Endothelial cell of umbilical vein (primary cell): Measurements from ENCODE around the genes CD1D, OR10Z1, OR6N2, APCS, CRP and KCNJ9.

GRCh38 chr1:158177590-158178398, 2.9 kb upstream of the CD1D start:
- PRO-cap, result no peak
CAGE:
- cytosol, long polyA minus RNA, result no peak
- cytosol, long polyA plus RNA, result no peak
- long polyA plus RNA, result no peak
- nucleus, long polyA minus RNA, result no peak
- nucleus, long polyA plus RNA, result no peak

- PRO-cap, result no peak
CAGE:
- cytosol, long polyA minus RNA, result no peak
- cytosol, long polyA plus RNA, result no peak
- long polyA plus RNA, result no peak
- nucleus, long polyA minus RNA, result no peak
- nucleus, long polyA plus RNA, result no peak
Measured at GRCh38 chr1:158180569-158181649, at the start of gene CD1D. TSS of gene CD1D (plus strand) at chr1:158180895.

DNA sequence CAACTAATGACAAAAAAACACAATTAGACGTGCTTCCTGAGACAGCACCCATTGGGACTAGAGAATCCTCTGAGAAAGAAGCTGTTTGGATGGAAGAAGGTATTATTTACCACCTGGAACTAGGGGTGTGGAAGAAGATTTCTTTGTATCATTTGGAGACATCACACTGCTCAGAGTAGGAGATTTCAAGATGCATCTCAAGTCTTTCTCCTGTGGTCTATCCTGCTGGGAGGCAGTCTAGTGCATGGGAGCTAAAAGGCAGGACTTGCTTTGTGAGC, at the start of gene OR10Z1:
OR10Z1 (plus strand) TSS at position 173 of the 278 bp plus-strand sequence.
- PRO-cap, result no peak
CAGE:
- cytosol, long polyA minus RNA, result no peak
- cytosol, long polyA plus RNA, result no peak
- long polyA plus RNA, result no peak
- nucleus, long polyA minus RNA, result no peak
- nucleus, long polyA plus RNA, result no peak

DNA sequence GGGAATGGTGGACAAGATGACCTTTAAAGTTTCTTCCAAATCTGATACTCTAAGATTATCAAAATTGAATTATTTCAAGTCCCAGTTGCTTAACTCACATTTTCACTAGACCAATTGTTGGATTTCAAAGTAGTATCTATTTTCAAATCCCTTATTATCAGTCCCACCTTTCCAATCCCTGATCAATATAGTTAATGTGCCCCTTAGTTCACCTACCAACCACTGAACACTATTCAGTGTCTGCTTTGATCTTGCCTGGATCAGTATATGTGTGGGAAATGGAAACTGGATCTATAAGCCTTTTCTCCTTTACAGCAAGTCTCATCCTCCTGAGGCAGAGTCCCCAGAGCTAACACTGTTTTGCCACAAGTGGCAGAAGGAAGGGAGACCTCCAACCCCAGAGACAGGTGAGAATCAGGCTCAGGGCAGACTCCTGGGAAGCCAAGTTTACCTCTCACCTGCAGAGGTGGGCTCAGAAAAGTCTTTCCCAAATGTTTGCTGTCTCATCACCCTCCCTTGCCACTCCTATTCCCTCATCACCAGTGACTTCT, at the start of gene OR6N2:
OR6N2 (minus strand) TSS at position 251 of the 551 bp plus-strand sequence.
- PRO-cap, result no peak
CAGE:
- cytosol, long polyA minus RNA, result no peak
- cytosol, long polyA plus RNA, result no peak
- long polyA plus RNA, result no peak
- nucleus, long polyA minus RNA, result no peak
- nucleus, long polyA plus RNA, result no peak

DNA sequence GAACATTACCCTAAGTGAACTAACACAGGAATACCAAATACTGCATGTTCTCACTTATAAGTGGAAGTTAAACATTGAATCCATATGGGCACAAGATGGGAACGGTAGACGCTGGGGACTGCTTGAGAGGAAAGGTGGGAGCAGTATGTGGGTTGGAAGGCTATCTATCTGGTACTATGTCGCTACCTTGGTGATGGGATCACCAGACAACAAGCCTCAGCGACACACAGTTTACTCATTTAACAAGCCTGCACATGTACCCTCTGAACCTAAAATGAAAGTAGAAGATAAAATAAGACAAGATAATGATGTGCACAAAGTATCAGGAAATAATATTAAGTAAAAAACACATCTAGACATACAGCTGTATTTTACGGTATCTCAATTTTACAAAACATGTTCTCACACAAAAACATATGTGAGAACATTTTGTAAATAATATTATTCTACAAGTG, 855 bp downstream of the PYHIN1 start:
- PRO-cap, result no peak
CAGE:
- cytosol, long polyA minus RNA, result no peak
- cytosol, long polyA plus RNA, result no peak
- long polyA plus RNA, result no peak
- nucleus, long polyA minus RNA, result no peak
- nucleus, long polyA plus RNA, result no peak

DNA sequence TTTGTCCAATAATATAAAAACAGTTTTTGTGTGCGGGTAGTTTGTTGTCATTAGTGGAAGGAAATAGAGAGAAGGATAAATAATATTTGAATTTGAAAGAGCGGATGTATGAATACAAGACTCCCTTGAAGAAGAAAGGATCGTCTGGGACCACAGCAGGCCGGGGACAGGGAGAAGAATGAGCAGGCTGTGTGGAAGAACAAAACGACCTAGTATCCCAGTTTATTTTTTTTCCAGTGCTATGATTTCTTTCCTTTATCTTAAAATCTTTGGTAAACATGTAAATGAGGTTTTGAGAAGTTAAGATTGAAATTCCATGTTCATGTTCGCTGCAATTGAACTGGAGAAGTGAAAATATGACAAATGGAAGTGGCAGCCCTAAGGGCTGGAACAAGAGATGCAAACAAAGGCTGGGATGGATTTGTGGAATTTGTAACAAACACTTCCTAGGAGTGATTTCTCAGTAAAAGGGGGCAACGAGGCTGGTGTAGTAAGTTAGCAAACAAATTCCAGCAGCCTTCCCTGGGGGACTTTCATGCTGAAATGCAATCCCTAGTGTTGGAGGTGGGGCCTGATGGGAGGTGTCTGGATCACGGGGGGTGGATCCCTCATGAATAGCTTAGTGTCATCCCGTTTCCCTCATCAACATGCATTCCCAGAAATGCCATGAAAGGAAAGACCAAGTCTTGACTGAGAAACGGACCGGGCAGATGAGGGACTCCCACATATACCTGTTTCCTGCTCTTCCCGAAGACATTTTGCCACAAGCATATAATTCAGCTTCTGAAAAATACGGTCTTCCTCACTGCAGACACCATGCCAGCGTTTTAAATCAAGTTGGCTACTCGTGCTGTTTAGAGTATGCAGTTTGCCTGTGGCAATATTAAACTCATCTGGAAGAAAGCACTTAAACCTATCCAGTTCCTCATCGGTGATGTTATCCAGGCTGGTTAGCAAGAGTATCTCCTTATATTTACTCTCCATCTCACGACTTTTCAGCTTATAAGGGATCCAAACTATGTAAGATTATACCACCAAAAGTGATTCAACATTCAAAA, 2.9 kb downstream of the PYDC5 start:
- PRO-cap, result bidirectional peak, plus-strand start at position 158 of the sequence, minus-strand start at position 180 of the sequence; bidirectional peak, plus-strand start at position 693 of the sequence, minus-strand start at position 547 of the sequence
CAGE:
- cytosol, long polyA minus RNA, result no peak
- cytosol, long polyA plus RNA, result no peak
- long polyA plus RNA, result no peak
- nucleus, long polyA minus RNA, result no peak
- nucleus, long polyA plus RNA, result no peak

GRCh38 chr1:159005333-159006439, 3.1 kb upstream of the PYDC5 start:
- PRO-cap, result no peak
CAGE:
- cytosol, long polyA minus RNA, result no peak
- cytosol, long polyA plus RNA, result no peak
- long polyA plus RNA, result no peak
- nucleus, long polyA minus RNA, result no peak
- nucleus, long polyA plus RNA, result no peak

DNA sequence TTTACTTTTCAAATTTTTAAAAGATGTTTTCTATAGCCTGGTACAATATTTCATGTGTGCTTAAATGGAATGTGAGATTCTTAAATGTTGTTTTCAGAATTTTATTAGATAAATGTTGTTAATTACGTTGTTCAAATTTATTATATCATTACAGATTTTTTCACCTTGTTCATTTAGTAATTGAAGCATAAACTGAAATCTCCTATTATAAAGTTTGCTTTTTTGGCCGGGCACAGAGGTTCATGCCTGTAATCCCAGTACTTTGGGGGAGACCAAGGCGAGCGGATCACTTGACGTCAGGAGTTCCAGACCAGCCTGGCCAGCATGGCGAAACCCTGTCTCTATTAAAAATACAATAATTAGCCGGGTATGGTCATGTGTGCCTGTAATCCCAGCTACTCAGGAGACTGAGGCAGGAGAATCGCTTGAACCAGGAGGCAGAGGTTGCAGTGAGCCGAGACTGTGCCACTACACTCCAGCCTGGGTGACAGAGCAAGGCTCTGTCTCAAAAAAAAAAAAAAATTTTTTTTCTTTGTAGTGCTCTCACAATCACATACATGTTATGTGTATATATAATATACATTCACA, 1.3 kb downstream of the IFI16 start:
- PRO-cap, result unidirectional peak, minus-strand start at position 507 of the sequence
CAGE:
- cytosol, long polyA minus RNA, result no peak
- cytosol, long polyA plus RNA, result no peak
- long polyA plus RNA, result no peak
- nucleus, long polyA minus RNA, result no peak
- nucleus, long polyA plus RNA, result no peak

GRCh38 chr1:159014592-159015277, 5.0 kb downstream of the IFI16 start:
- PRO-cap, result no peak
CAGE:
- cytosol, long polyA minus RNA, result start-site peak on the plus strand at chr1:159014731-159014752, 18 reads
- cytosol, long polyA plus RNA, result no peak
- long polyA plus RNA, result no peak
- nucleus, long polyA minus RNA, result no peak
- nucleus, long polyA plus RNA, result no peak

- PRO-cap, result no peak
CAGE:
- cytosol, long polyA minus RNA, result no peak
- cytosol, long polyA plus RNA, result no peak
- long polyA plus RNA, result start-site peak on the plus strand at chr1:159015665-159015790, 56 and 46 reads in 2 replicates
- nucleus, long polyA minus RNA, result no peak
- nucleus, long polyA plus RNA, result no peak
Measured at GRCh38 chr1:159015323-159016041, 5.8 kb downstream of the IFI16 start.

DNA sequence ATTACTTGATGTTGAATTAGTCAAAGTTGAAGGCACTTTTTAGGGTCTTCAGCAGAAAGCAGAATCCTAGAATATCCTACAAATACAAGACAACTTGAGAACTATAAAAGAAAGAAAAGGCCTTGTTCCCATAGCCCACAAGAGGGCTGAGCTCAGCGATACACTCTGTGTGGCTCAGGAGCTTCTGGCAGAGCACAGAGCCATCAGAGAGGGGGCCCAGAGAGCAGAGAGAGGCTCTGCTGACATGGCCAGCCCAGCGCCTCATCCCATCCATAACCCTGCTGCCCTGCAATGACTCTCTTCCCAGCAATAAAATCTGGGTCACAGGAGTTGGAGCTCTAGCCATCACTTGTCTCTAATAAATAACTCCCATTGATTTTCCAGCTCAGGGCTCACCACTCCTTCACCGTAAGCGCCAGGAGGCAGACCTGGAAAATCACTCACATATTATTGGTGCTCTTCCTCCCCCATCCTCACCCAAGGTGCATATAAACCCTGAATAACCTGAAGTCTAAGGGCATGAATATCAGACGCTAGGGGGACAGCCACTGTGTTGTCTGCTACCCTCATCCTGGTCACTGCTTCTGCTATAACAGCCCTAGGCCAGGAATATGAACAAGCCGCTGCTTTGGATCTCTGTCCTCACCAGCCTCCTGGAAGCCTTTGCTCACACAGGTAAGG, at the start of gene APCS:
APCS (plus strand) TSS at position 516 of the 681 bp plus-strand sequence.
- PRO-cap, result no peak
CAGE:
- cytosol, long polyA minus RNA, result no peak
- cytosol, long polyA plus RNA, result no peak
- long polyA plus RNA, result no peak
- nucleus, long polyA minus RNA, result no peak
- nucleus, long polyA plus RNA, result no peak

DNA sequence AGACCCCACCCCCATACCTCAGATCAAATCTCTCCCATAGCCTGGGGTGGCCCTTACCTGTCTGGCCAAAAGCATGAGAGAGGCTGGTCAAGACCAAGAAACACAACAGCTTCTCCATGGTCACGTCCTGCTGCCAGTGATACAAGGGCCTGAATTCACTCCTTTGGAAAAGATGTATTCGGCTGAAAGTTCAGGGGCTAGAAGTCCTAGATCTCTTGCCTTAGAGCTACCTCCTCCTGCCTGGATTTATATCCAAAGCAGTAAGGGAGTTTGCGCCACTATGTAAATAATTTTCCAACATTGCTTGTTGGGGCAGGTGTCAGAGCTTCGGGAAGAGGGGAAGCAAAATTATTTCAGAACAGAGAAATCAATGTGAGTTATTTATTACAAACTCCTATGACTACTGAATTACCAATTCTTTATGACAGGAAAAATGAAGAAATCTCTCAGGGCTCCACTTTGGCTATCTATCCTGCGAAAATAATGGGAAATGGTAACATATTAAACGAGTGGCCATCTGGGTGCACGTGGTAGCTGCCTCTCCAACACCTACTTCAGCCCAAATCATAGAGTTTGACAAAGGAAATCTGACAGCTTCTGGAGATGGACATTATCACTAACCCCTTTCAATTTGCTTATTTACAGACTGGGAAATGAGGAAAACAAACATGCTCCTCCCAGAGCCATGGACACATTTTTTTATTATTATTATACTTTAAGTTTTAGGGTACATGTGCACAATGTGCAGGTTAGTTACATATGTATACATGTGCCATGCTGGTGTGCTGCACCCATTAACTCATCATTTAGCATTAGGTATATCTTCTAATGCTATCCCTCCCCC, at the start of gene CRP:
CRP (minus strand) TSS at position 222 of the 844 bp plus-strand sequence.
- PRO-cap, result no peak
CAGE:
- cytosol, long polyA minus RNA, result no peak
- cytosol, long polyA plus RNA, result no peak
- long polyA plus RNA, result no peak
- nucleus, long polyA minus RNA, result no peak
- nucleus, long polyA plus RNA, result no peak

- PRO-cap, result no peak
CAGE:
- cytosol, long polyA minus RNA, result no peak
- cytosol, long polyA plus RNA, result no peak
- long polyA plus RNA, result no peak
- nucleus, long polyA minus RNA, result no peak
- nucleus, long polyA plus RNA, result no peak
Measured at GRCh38 chr1:159830117-159830667, 3.5 kb downstream of the SLAMF8 start.

DNA sequence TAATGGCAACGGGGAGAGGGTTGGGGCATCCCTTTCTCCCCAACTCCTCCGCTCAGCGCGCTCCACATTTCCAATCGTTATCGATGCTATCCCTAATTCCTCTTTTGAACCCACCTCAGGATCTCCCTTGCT, 275 bp downstream of the CFAP45 start:
- PRO-cap, result no peak
CAGE:
- cytosol, long polyA minus RNA, result no peak
- cytosol, long polyA plus RNA, result no peak
- long polyA plus RNA, result no peak
- nucleus, long polyA minus RNA, result no peak
- nucleus, long polyA plus RNA, result no peak

- PRO-cap, result bidirectional peak, plus-strand start at chr1:159916517, minus-strand start at chr1:159916249
CAGE:
- cytosol, long polyA minus RNA, result no peak
- cytosol, long polyA plus RNA, result no peak
- long polyA plus RNA, result no peak
- nucleus, long polyA minus RNA, result no peak
- nucleus, long polyA plus RNA, result no peak
Measured at GRCh38 chr1:159915830-159916592, 9.3 kb downstream of the TAGLN2 start.

GRCh38 chr1:159924212-159924904, 949 bp downstream of the TAGLN2 start:
- PRO-cap, result bidirectional peak, plus-strand start at chr1:159924357, minus-strand start at chr1:159924291; bidirectional peak, plus-strand start at chr1:159924800, minus-strand start at chr1:159924535
CAGE:
- cytosol, long polyA minus RNA, result no peak
- cytosol, long polyA plus RNA, result no peak
- long polyA plus RNA, result no peak
- nucleus, long polyA minus RNA, result no peak
- nucleus, long polyA plus RNA, result no peak

- PRO-cap, result no peak
CAGE:
- cytosol, long polyA minus RNA, result no peak
- cytosol, long polyA plus RNA, result no peak
- long polyA plus RNA, result no peak
- nucleus, long polyA minus RNA, result no peak
- nucleus, long polyA plus RNA, result no peak
Measured at GRCh38 chr1:159929194-159930136, 4.2 kb upstream of the TAGLN2 start.

GRCh38 chr1:159944178-159945185, 931 bp downstream of the IGSF9 start:
- PRO-cap, result no peak
CAGE:
- cytosol, long polyA minus RNA, result no peak
- cytosol, long polyA plus RNA, result no peak
- long polyA plus RNA, result no peak
- nucleus, long polyA minus RNA, result no peak
- nucleus, long polyA plus RNA, result no peak

DNA sequence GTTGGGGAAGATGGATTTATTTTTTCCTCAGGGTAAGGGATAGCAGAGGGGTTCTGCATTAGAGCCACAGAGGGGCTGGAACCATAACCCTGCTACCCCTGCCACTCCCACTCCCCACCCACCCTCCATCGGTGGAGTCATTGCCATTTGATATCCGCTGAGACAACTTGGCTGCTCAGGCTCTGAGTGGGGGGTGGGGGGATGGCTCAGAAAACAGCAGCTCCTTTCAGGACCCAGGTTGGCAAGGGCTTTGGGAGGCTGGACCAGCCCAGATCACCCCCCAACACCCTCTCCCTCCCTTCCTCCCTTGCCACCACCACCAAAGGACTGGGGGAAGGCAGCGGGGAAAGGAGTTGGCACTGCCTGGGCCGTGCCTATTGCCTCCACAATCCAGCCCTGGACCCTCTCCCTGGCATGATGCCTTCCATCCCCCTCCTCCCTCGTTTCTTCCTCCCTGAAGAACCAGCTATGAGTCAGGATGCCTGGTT, 1.7 kb downstream of the KCNJ10 start:
- PRO-cap, result no peak
CAGE:
- cytosol, long polyA minus RNA, result no peak
- cytosol, long polyA plus RNA, result no peak
- long polyA plus RNA, result no peak
- nucleus, long polyA minus RNA, result no peak
- nucleus, long polyA plus RNA, result no peak

DNA sequence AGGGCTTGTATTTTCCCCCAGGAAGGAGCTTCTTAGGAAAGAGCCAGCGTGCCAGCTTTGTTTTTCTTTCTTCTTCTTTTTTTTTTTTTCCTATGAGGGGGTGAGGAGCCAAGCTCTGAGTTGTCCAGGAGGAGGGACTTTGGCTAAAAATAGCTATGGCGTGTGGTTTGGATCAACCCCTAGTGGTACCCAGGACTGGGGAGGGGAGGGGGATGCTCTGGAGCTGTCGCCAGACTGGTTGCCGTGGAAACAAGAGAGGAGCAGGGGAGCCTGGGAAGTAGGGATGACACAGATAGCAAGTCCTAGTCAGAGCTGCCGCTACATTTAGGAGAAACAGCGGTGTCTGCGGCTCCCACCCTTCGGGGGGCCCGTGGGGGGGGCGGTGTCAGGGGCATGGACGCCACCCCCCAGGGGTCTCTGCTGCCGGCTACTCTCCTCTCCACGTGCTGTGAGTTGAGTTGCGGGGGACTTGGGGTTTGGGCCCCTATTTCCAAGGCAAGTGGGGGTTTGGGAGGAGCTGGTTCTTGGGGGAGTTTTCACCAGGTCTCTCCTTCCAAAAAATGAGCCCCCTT, at the start of gene KCNJ9:
KCNJ9 (plus strand) TSS at position 289 of the 572 bp plus-strand sequence.
- PRO-cap, result no peak
CAGE:
- cytosol, long polyA minus RNA, result no peak
- cytosol, long polyA plus RNA, result no peak
- long polyA plus RNA, result no peak
- nucleus, long polyA minus RNA, result no peak
- nucleus, long polyA plus RNA, result no peak